NB4 (cell line): ENCODE results near the gene IFI16.

- RRBS, result no CpG with 5 or more reads among the region's 17 CpGs
Observed at GRCh38 chr1:158999329-159000386, 2.9 kb downstream of the PYDC5 start.

- RRBS, result no CpG with 5 or more reads among the region's 14 CpGs
Observed at GRCh38 chr1:159005333-159006439, 3.1 kb upstream of the PYDC5 start.

- RRBS, result no CpG with 5 or more reads among the region's 11 CpGs
Observed at GRCh38 chr1:159009644-159010875, at the start of gene IFI16. Gene IFI16 (plus strand): TSS chr1:159009907.

GRCh38 chr1:159171221-159171541 lies 234 bp upstream of the CADM3 start:
- RRBS, result no CpG with 5 or more reads among the region's 15 CpGs

DNA sequence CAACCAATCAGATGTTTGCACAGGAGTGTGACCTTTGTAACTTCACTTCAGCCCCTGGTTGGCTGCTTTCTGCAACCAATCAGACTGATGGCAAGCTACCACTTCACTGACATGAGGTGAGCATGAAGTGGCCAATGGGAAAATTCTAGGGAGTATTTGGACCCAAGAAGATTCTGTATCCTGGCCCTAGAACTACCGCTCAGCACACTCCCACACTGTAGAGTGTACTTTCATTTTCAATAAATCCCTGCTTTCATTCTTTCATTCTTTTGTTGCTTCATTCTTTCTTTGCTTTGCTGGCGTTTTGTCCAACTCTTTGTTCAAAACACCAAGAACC lies 25.8 kb downstream of the OR10J1 start:
- RRBS, result no CpG with 5 or more reads among the region's 2 CpGs

GRCh38 chr1:159593610-159594442 lies 6.2 kb downstream of the APCS start:
- RRBS, result no CpG with 5 or more reads among the region's 3 CpGs

GRCh38 chr1:159876605-159877007 lies 14.1 kb upstream of the VSIG8 start:
- RRBS, result no CpG with 5 or more reads among the region's 9 CpGs

DNA sequence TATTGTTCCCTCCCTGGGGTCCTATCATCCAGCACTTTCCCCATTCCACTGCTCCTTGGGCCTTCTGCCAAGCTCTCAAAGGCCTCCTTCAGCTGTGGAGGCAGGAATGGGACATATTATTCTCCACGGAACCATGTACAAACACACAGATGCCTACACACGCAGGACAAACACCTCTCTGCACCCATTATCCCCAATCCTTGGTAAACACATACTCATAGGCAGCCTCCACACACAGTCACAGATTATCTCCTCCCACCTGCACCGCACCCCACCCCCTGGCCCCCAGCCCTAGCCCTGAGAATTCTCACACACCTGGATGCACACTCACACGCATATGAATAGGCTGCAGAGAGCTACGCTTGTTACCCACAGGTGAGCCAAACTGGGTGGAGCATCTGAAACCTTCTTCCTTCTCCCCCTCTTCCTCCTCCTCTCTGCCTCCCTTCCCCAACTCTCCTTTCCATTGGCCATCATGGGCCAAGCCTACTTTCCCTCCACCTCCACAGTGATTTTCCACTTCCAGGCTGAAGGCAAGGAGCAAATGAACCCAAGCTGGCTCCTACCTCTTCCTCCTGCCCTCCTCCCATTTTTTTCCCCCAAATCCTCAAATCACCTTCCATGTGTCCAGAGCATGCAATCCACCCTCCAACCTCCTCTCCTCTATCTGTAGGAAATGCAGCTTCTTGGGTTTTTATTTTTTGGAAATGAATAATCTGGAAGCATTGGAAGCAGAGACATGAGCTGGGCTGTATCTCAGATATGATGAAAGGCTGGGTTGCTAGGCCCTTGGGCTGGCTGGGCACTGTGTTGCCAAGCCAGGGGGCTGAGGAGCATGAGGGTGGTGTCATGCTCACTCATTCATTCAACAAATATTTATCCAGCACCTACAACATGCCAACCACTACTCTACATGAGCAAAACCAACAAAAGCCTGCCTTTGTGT lies 11.4 kb downstream of the TAGLN2 start:
- RRBS, result no CpG with 5 or more reads among the region's 5 CpGs

DNA sequence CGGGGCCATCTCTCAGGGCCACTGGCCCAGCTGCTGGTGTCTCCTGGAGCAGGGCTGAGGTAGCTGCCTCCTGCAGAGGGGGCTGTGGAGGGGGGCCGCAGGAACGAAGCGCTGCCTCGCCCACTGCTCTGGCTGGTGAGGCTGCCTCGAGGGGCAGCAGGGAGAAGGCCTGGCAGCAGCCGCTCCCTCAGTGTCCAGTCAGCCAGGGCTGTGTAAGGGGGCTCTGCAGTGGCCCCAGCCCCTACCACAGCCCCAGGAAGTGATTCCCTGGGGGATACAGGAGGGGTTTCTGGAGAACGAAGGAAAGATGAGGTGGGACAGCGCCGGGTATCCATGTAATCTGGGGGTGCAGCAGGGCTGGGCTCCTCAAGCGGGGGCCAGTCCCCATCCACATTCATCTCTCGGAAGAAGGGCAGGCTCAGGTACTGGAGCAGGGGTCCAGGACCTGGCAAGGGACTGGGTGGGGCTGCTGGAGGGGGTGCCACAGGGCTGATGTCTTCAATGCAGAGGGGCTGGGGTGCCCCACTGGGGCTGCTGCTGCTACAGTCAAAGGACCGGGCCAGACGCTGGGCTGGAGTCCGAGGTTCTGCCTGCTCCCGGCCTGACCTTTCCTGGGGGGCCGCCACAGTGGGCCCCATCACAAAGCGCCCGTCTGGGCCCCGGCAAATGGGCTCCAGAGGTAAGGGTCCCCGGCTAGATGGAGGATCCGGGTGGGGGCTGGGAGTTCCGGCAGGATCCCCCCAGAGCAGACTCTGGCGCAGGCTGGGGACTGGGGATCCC lies 3.1 kb upstream of the TAGLN2 start:
- RRBS, result 85% methylated on average over 8 of the region's 24 CpGs

GRCh38 chr1:159929194-159930136 lies 4.2 kb upstream of the TAGLN2 start:
- RRBS, result 100% methylated on average over 2 of the region's 50 CpGs

DNA sequence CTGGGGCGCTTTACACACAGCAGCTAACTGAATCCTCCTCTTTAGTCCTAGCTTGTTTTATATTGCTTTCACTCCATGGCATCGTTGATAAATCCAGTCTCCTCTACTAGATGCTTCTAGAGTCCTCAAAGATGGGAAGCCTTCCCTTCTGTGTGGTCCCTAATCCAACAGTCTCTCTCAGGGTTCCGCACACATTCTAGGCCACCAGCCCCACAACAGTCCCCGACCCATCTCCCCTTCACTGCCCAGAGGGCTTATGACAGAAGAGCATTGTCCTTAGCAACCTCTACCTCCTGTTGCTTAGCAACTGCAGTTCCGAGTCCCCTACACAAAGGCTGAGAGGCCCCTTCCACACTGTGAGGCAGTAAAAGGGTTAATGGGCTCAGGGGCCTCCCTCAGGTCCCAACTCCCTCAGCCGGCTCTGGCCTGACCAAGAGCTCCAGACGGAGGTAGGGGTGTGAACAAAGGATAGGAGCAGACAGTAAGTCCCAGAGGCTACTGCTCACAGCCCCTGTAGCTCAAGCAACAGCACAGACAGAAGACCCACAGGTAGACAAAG lies 4.3 kb downstream of the IGSF9 start:
- RRBS, result no CpG with 5 or more reads among the region's 7 CpGs

DNA sequence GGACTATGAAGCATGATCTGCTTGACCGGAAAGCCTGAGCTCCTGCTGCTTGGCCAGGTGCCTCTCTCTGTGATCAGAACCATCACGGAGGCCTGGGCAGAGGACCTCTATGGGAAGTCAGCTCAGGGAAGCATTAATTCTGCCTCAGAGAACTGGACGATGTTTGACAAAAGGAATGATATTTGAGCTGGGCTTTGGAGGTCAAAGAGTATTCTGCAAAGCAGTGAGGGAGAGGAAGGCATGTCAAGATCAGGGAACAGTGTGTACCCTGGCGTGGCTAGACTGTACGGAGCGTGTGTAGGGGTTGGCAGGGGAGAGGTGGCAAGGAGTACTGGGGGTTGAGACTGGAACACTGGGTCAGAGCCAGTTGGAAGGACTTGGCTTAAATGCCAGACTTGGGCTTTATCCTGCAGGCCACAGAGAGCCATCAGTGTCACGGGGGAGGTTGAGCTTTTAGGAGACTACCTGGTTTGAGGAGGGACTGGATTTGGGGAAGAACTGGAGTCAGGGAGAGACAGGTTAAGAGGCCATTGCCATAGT lies 16.4 kb downstream of the ATP1A2 start:
- RRBS, result no CpG with 5 or more reads among the region's 7 CpGs

- RRBS, result no CpG with 5 or more reads among the region's 10 CpGs
Observed at GRCh38 chr1:160192888-160193544, 2.6 kb downstream of the CASQ1 start.

DNA sequence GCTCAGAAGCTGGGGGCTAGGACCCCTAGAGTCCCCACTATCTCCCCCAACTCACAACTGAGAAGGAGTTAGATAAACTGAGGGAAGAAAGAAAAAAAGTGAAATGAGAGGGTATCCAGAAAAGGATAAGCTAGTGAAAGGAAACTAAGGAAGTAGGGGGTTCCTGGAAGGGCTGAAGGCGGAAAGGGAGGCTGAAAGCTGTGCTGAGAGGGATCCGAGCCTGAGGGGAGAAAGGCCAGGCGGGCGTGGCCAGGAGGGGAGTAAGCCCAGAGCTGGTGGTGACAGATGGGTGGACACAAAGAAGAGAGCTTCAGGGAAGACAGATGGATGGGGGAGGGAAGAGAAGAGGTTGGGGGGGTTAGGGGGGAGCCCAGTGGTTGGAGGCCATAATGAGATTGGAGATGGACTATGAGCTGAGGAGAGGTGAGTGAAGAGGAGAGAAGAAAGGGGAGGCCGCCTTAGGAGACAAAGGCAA lies 4.5 kb upstream of the NHLH1 start:
- RRBS, result no CpG with 5 or more reads among the region's 5 CpGs

GRCh38 chr1:160428788-160429124 lies 28.4 kb downstream of the VANGL2 start:
- RRBS, result no CpG with 5 or more reads among the region's 1 CpG

- RRBS, result no CpG with 5 or more reads among the region's 3 CpGs
Observed at GRCh38 chr1:160559252-160559897, 19.9 kb downstream of the CD84 start.

- RRBS, result no CpG with 5 or more reads among the region's 5 CpGs
Observed at GRCh38 chr1:160678601-160679285, 31.9 kb upstream of the SLAMF1 start.

GRCh38 chr1:160708471-160709545 lies 2.8 kb downstream of the CD48 start:
- RRBS, result no CpG with 5 or more reads among the region's 7 CpGs

DNA sequence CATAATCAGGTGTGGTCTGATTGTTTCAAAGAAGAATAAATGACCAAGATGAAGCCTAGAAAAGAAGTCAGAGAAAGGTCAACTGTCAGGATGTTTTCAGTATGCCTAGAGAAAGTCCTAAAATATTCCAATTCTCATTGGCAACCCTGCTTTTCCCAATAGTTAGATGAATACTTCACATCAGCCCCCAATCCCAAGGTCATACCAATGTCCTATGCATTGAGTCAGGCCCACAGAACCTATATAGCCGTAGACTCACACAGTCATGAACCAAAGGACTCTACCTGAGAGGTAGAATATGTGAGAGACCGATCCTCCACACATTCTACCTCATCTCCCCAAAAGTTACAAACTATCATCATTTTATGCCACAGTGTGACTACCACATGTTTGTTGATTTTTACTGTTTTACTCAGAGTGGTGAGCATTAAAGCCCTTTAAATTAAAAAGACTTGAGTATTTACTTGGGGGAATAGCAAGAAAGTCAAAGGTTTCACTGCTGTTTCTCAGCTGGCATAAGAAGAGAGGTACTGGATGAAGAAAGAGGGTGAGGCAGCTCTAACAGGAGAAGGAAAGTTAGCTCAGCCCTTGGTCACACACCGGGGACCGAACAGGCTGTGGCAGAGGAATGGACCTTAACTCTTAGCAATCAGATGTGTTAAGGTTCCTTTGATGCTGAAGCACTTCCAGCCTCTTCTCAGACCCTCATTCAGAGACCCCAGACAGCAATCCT lies 997 bp downstream of the CD48 start:
- RRBS, result no CpG with 5 or more reads among the region's 4 CpGs